ENCODE measurements around a stretch of chr14.

DNA sequence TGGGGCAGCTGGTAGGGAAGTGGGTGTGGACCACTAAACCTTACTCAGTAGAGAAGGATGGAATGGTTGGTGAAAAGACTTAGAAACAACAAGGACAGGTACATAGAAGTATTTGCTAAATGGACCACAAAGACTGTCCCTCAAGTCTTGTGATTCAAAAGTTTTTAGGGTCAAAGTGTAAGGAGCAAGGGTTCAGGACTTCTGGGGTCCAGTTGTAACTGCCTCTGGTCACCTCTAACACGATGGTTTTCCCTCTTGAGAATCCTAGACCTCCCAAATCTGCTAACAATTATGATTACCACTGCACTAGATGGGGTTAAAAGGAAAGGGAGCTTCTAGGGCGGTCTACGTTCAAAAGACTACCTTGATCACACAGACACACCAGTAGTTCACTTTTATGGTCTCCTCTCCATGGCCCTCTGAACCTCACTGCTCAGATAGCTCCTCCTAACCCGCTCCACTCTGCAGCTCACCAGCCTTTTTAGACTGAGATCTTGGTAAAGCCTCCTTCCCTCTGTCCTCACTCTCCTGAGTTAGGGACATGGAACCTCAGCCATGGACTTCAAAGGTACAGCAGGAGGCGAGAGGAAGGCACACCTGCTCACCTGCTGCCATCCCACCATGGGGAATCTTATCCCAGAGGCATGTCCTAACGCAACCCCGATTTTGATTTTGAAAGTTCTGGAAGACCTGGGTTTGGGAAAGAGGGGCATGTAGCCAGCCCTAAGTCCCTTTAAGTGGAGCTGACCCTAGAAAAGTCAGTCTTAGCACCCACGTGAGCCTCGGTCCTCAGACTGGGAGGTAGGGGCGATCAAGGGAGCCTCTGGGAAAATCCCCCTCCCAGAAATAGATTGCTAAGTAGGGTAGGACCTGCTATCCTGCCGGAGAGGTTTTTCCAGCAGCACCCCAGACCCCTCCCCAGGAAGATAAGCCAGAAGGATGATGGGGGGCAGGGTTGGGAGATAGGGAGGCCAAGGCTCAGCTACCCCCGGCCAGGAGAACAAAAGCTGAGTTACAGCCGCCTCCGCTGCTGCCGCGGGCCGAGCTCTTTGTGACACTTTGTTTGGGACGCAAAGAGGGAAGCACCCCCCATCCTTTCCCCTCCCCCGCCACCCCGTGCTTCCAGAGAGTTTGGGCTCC lies 1.4 kb downstream of the ZNF219 start:
- RAMPAGE, long total RNA: no peak
- RRBS, 2 experiments: 49% methylated on average over 2 of the region's 20 CpGs; no CpG with 5 or more reads in 1 of the 2 experiments
CAGE:
- cytosol, long polyA minus RNA: no peak
- cytosol, long polyA plus RNA: no peak
- long polyA plus RNA: no peak
- nucleolus, long total RNA: no peak
- nucleus, long polyA plus RNA: no peak
- nucleus, long total RNA: no peak

- RAMPAGE, long total RNA: no peak
- RRBS, 2 experiments: no CpG with 5 or more reads among the region's 9 CpGs
CAGE:
- cytosol, long polyA minus RNA: start-site peak on the minus strand at chr14:21257196-21257203, 22 reads
- cytosol, long polyA plus RNA: no peak
- long polyA plus RNA: no peak
- nucleolus, long total RNA: no peak
- nucleus, long polyA plus RNA: no peak
- nucleus, long total RNA: no peak
Observed at GRCh38 chr14:21257142-21258020, 11.9 kb downstream of the HNRNPC start.

DNA sequence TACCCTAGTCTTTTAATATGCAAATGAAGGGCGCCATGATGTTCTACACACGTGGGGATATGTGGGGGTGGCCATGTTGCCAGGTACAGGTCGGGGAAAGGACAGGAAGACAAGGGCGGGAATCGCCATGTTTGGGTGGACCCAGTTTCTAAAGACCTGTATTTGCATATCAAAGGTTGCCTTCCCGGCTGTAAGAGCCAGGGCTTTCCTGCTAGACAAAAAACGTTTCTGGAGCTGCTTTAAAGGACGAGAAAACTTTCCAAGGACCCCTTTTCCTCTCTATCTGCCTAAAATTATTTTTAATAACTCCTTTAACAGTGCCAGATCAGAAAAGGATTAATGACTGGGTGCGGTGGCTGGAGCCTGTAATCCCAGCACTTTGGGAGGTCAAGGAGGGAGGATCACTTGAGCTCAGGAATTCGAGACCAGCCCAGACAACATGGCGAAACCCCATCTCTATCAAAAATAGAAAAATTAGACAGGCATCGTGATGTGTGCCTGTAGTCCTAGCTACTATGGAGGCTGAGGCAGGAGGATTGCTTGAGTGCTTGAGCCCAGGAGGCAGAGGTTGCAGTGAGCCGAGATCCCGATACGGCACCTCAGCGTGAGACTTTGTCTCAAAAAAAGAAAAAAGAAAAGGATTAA lies 29.1 kb downstream of the RPGRIP1 start:
- RAMPAGE, long total RNA: no peak
- RRBS, 2 experiments: no CpG with 5 or more reads among the region's 16 CpGs
CAGE:
- cytosol, long polyA minus RNA: no peak
- cytosol, long polyA plus RNA: no peak
- long polyA plus RNA: no peak
- nucleolus, long total RNA: no peak
- nucleus, long polyA plus RNA: no peak
- nucleus, long total RNA: no peak

DNA sequence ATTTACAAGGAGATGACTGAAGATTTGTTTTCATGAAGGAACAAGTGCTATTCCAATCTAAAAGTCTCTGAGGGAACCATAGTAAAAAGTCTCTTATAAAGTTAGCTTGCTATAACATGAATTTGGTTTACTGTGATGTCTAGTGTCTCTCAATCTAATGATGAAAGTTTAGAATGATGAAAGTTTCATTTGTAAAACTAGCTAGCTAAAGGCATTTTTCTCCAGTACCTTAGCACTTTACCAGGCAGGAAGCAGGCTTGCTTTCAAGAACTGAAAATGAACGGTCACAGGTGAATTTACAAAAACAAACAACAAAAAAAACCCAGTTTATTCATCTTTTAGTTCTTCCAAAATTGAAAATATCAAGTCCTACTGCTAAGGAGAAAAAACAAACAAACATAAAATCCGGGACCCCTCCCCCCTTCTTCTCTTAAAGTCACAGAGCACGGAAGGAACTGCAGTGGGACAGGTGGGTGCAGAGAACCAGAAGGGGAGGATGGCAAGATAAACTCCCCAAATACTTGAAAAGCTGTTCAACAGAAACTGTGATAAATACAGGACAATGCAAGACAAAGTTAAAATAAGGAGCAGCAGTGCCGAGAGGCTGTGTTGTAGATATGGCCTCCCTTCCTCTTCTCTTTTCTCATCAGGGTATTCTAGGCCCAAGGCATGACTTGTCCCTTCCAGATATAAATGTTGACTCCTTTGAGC lies 32.5 kb downstream of the SUPT16H start:
- RAMPAGE, long total RNA: no peak
- RRBS, 2 experiments: no CpG with 5 or more reads among the region's 4 CpGs
CAGE:
- cytosol, long polyA minus RNA: no peak
- cytosol, long polyA plus RNA: no peak
- long polyA plus RNA: no peak
- nucleolus, long total RNA: no peak
- nucleus, long polyA plus RNA: no peak
- nucleus, long total RNA: no peak

- RAMPAGE, long total RNA: no peak
- RRBS, 2 experiments: no CpG with 5 or more reads among the region's 14 CpGs
CAGE:
- cytosol, long polyA minus RNA: no peak
- cytosol, long polyA plus RNA: no peak
- long polyA plus RNA: no peak
- nucleolus, long total RNA: no peak
- nucleus, long polyA plus RNA: no peak
- nucleus, long total RNA: no peak
Observed at GRCh38 chr14:21352320-21353094, 31.3 kb downstream of the SUPT16H start.

- RAMPAGE, long total RNA: no peak
- RRBS, 2 experiments: no CpG with 5 or more reads among the region's 15 CpGs
CAGE:
- cytosol, long polyA minus RNA: no peak
- cytosol, long polyA plus RNA: no peak
- long polyA plus RNA: no peak
- nucleolus, long total RNA: no peak
- nucleus, long polyA plus RNA: no peak
- nucleus, long total RNA: no peak
Observed at GRCh38 chr14:21427666-21428387, 28.1 kb downstream of the CHD8 start.

DNA sequence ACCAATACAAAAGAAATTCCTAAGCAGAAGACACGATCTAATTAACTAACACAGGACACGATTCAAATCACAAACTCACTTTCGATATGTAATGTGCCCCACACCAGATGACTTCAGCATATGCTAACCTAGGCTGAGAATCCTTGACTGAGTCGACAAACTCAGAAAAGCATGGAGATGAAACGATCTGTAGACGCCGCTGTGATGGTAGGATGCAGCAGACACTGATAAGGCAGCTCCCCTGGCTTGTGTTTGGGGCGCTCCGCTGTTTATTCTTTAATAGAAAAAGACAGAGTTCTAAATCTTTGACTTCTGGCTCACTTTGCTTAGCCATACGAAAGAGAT lies 1.1 kb downstream of the CHD8 start:
- RAMPAGE, long total RNA: no peak
- RRBS, 2 experiments: no CpG with 5 or more reads among the region's 10 CpGs
CAGE:
- cytosol, long polyA minus RNA: no peak
- cytosol, long polyA plus RNA: no peak
- long polyA plus RNA: no peak
- nucleolus, long total RNA: no peak
- nucleus, long polyA plus RNA: no peak
- nucleus, long total RNA: no peak

- RAMPAGE, long total RNA: no peak
- RRBS, 2 experiments: no CpG with 5 or more reads among the region's 11 CpGs
CAGE:
- cytosol, long polyA minus RNA: no peak
- cytosol, long polyA plus RNA: no peak
- long polyA plus RNA: no peak
- nucleolus, long total RNA: no peak
- nucleus, long polyA plus RNA: no peak
- nucleus, long total RNA: no peak
Observed at GRCh38 chr14:21503138-21504251, 7.6 kb downstream of the METTL3 start.

GRCh38 chr14:21659893-21660129 lies 6.2 kb downstream of the OR4E2 start:
- RAMPAGE, long total RNA: no peak
- RRBS, 2 experiments: no CpG with 5 or more reads among the region's 2 CpGs
CAGE:
- cytosol, long polyA minus RNA: no peak
- cytosol, long polyA plus RNA: no peak
- long polyA plus RNA: no peak
- nucleolus, long total RNA: no peak
- nucleus, long polyA plus RNA: no peak
- nucleus, long total RNA: no peak

DNA sequence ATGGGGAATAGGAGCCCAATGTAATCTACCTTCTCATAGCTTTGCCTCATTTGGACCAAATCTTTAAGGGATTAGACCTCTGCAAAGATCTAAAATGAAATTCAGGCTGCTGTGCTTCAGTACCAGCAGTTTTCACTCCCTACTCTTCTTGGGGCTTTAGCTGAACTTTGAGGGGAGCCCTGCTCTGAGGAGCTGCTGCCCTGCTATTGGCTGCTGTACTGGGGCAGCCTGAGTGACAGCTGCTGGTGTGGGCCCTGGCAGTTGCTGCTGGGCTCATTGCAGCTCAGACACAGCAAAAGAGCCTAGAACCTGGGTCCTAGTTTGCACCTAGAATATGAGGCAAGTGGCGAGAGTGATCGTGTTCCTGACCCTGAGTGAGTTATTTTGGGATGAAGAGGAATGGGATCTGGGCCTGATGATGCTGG lies 62.3 kb upstream of the OR4E1 start:
- RAMPAGE, long total RNA: no peak
- RRBS, 2 experiments: no CpG with 5 or more reads among the region's 2 CpGs
CAGE:
- cytosol, long polyA minus RNA: no peak
- cytosol, long polyA plus RNA: no peak
- long polyA plus RNA: no peak
- nucleolus, long total RNA: no peak
- nucleus, long polyA plus RNA: no peak
- nucleus, long total RNA: no peak

DNA sequence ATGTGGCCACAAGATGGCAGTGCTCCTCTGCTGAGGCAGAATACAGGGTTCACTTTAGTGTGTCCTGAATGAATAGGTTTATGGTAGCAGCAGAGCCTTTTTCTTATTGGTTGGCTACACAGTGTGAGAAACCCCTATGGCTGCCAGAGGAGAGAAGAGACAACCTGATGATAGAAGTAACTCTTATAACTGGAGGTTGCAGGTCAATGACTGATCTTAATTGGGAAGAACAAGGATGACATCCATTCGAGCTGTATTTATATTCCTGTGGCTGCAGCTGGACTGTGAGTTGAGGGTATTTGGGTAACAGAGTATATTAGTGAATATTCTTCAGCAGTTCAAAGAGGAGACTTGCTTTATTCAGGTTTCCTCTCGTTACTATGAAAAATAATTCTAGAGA lies 195.0 kb upstream of the OR4E1 start:
- RAMPAGE, long total RNA: no peak
- RRBS, 2 experiments: no CpG with 5 or more reads among the region's 2 CpGs
CAGE:
- cytosol, long polyA minus RNA: no peak
- cytosol, long polyA plus RNA: no peak
- long polyA plus RNA: no peak
- nucleolus, long total RNA: no peak
- nucleus, long polyA plus RNA: no peak
- nucleus, long total RNA: no peak

DNA sequence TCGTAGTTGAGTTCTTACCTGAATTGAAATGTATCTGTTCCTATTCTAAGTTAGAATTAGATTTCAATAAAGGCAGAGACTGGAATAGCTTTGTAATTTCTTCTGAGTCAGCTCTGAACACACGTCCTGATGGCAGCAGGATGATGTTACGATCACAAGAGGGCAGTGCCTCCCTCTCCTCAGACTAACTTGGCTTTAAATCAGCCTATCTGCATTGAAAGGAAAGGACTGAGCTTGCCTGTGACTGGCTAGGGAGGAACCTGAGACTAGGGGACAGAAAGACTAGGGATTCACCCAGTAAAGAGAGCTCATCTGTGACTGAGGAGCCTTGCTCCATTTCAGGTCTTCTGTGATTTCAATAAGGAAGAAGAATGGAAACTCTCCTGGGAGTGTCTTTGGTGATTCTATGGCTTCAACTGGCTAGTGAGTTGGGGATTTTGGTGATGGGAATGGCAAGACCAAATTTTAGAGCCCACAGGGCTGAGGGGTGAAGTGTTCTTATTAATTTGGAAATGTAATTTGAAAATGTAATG lies 323.8 kb upstream of the OR4E1 start:
- RAMPAGE, long total RNA: no peak
- RRBS, 2 experiments: no CpG with 5 or more reads among the region's 3 CpGs
CAGE:
- cytosol, long polyA minus RNA: no peak
- cytosol, long polyA plus RNA: no peak
- long polyA plus RNA: no peak
- nucleolus, long total RNA: no peak
- nucleus, long polyA plus RNA: no peak
- nucleus, long total RNA: no peak

- RAMPAGE, long total RNA: no peak
- RRBS, 2 experiments: no CpG with 5 or more reads among the region's 1 CpG
CAGE:
- cytosol, long polyA minus RNA: no peak
- cytosol, long polyA plus RNA: no peak
- long polyA plus RNA: no peak
- nucleolus, long total RNA: no peak
- nucleus, long polyA plus RNA: no peak
- nucleus, long total RNA: no peak
Observed at GRCh38 chr14:22095641-22096207, 422.1 kb upstream of the OR4E1 start.

DNA sequence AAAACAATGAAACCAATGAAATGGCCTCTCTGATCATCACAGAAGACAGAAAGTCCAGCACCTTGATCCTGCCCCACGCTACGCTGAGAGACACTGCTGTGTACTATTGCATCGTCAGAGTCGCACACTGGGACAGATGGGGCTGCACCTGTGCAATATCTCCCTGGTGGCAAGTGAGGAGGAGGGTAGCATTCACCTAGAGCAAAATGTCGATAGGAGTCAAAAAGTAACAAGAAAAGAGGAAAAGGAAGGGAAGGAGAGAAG lies 450.5 kb upstream of the OR4E1 start:
- RAMPAGE, long total RNA: no peak
- RRBS, 2 experiments: no CpG with 5 or more reads among the region's 5 CpGs
CAGE:
- cytosol, long polyA minus RNA: no peak
- cytosol, long polyA plus RNA: no peak
- long polyA plus RNA: no peak
- nucleolus, long total RNA: no peak
- nucleus, long polyA plus RNA: no peak
- nucleus, long total RNA: no peak

DNA sequence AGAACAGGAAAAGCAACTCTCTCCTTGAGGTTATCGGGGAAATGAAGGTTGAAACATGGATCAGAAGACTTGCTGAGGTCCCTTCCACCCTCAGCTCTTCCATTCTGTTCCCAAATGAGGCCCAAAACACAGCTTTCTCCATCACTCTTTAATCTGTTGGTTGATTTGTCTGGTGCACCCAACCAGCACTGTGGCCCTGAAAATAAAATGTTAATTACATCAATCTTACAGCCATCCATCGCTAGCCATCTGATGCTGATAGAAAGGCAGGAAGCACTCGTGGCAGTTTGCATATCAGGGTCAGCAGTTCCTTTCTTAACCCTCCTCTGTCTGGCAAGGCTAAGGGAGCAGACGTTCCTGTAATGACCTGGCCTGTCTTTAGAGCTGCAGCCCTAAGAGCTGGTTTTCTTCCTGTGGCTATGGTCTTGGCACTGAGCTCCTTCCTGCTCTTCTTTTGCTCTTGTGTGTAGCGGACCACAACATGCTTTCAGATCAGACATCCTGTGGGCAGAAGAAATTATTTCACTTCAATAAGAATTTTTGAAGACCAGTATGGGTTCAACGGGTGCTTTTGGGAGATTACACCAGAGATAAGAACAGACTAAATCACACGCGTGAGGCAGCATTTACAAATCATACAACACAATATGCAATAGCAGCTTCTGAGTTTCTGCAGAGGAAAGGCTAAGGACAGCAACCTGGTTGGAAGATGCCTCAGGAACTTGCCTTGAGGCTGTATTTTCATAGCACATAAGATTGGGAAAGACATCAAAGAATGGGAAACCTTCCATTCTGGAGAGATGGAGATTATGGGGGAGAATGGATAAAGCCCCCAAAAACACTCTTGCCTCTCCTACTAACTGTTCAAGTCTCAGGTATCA lies 170.3 kb downstream of the DAD1 start:
- RAMPAGE, long total RNA: no peak
- RRBS, 2 experiments: no CpG with 5 or more reads among the region's 8 CpGs
CAGE:
- cytosol, long polyA minus RNA: no peak
- cytosol, long polyA plus RNA: no peak
- long polyA plus RNA: no peak
- nucleolus, long total RNA: no peak
- nucleus, long polyA plus RNA: no peak
- nucleus, long total RNA: no peak

- RAMPAGE, long total RNA: start-site peak on the plus strand at chr14:22489251-22489366, 76 and 54 reads in 2 replicates
- RRBS, 2 experiments: 43% methylated on average over 4 of the region's 8 CpGs; no CpG with 5 or more reads in 1 of the 2 experiments
CAGE:
- cytosol, long polyA minus RNA: start-site peak on the plus strand at chr14:22489200-22489409, 1,290 reads
- cytosol, long polyA plus RNA: start-site peak on the plus strand at chr14:22489111-22489456, 397 and 202 reads in 2 replicates
- long polyA plus RNA: start-site peak on the plus strand at chr14:22488932-22489467, 578 and 541 reads in 2 replicates
- nucleolus, long total RNA: no peak
- nucleus, long polyA plus RNA: no peak
- nucleus, long total RNA: no peak
Observed at GRCh38 chr14:22489116-22489694, 99.8 kb downstream of the DAD1 start.

DNA sequence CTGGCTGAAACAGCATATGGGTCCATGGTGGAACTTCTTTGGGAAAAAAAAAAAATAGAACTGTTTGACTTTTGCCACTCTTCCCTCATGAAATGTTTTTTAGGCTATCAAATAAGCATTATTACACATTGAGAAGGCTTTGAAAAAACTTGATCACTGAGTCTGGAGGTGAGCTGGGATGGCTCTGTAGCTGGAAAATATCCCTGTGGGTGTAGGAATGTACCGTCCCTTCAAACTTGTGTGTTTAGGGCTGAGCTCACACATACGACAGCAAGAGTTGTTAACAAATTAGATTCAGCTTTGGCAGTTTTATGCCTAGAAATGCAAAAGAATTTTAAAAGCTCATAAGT lies 78.6 kb downstream of the DAD1 start:
- RAMPAGE, long total RNA: no peak
- RRBS, 2 experiments: no CpG with 5 or more reads among the region's 2 CpGs
CAGE:
- cytosol, long polyA minus RNA: no peak
- cytosol, long polyA plus RNA: no peak
- long polyA plus RNA: no peak
- nucleolus, long total RNA: no peak
- nucleus, long polyA plus RNA: no peak
- nucleus, long total RNA: no peak

DNA sequence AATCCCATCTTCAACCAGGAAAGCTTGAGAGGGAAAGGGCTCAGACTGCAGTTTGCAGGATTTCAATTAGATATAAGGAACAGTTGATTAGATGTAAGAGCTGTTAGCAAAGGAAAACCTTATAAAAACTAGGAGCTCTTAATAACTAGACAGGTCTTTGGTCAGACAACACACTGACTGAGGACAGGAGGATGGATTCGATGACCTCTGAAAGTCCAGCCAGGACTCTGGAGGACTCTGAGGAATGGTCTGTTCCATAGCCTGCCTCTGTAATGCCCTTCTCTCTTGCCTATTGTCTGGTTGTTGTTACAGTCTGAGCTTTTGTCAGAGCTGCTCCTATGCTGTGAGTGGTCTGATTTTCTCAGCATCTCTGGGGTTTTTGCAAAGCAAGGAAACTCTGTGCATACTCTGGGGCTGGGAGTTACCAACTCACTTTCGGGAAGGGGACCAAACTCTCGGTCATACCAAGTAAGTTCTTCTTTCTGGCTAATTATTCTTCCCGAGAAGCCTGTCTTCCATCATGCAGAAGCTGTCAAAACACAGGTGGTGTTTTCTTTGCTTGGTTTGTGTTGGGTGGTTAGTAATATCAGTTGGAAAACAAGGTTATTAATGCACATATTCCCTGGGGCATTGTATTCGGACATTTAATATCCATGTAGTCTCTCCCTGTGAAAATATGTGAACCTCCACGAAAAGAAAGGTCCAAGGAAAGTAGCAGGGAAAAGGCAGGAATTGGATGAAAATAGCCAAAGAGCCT lies 73.6 kb downstream of the DAD1 start:
- RAMPAGE, long total RNA: no peak
- RRBS, 2 experiments: no CpG with 5 or more reads among the region's 6 CpGs
CAGE:
- cytosol, long polyA minus RNA: no peak
- cytosol, long polyA plus RNA: no peak
- long polyA plus RNA: no peak
- nucleolus, long total RNA: no peak
- nucleus, long polyA plus RNA: no peak
- nucleus, long total RNA: no peak

GRCh38 chr14:22517201-22517989 lies 71.6 kb downstream of the DAD1 start:
- RAMPAGE, long total RNA: no peak
- RRBS, 2 experiments: no CpG with 5 or more reads among the region's 7 CpGs
CAGE:
- cytosol, long polyA minus RNA: no peak
- cytosol, long polyA plus RNA: no peak
- long polyA plus RNA: no peak
- nucleolus, long total RNA: no peak
- nucleus, long polyA plus RNA: no peak
- nucleus, long total RNA: no peak

DNA sequence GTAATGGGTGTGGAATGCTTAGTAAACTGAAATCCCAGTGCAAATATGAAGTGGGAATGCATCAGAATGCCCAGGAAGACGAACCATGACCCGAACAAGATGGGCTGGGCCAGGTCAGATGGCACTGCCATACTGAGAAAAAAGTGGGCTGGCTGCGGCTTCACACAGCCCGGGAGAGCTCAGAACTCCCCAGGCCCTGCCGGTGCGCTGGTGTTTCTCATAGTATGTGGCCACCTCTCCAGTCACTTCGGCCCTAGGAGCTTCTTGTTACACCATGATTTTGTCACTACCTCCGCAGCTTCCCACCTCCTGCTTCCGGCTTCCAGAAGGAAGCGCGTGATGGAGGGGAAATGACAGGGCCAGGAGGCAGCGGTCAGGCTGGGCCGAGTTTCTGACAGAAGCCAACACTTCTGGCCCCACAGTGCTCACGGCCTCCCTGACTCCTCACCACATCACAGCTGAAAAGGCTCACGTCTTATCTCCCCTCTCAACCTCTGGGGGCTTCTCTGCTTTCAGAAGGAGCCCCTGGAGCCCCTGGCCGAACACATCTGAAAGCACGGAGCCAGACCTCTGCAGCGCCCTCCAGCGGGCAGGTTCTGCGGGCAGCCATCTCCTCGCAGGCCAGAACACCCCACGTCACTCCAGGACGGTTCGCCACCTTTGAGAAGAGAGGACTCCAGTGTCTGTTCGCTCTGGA lies 30.7 kb downstream of the DAD1 start:
- RAMPAGE, long total RNA: no peak
- RRBS, 2 experiments: 100% methylated on average over 4 of the region's 25 CpGs; no CpG with 5 or more reads in 1 of the 2 experiments
CAGE:
- cytosol, long polyA minus RNA: no peak
- cytosol, long polyA plus RNA: no peak
- long polyA plus RNA: no peak
- nucleolus, long total RNA: no peak
- nucleus, long polyA plus RNA: no peak
- nucleus, long total RNA: no peak